BE2C (cell line): ENCODE measurements around a stretch of chr16.

DNA sequence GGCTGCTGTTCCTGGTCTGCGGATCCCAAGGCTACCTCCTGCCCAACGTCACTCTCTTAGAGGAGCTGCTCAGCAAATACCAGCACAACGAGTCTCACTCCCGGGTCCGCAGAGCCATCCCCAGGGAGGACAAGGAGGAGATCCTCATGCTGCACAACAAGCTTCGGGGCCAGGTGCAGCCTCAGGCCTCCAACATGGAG, 18.6 kb downstream of the CRISPLD2 start:
- RRBS: no CpG with 5 or more reads among the region's 6 CpGs

DNA sequence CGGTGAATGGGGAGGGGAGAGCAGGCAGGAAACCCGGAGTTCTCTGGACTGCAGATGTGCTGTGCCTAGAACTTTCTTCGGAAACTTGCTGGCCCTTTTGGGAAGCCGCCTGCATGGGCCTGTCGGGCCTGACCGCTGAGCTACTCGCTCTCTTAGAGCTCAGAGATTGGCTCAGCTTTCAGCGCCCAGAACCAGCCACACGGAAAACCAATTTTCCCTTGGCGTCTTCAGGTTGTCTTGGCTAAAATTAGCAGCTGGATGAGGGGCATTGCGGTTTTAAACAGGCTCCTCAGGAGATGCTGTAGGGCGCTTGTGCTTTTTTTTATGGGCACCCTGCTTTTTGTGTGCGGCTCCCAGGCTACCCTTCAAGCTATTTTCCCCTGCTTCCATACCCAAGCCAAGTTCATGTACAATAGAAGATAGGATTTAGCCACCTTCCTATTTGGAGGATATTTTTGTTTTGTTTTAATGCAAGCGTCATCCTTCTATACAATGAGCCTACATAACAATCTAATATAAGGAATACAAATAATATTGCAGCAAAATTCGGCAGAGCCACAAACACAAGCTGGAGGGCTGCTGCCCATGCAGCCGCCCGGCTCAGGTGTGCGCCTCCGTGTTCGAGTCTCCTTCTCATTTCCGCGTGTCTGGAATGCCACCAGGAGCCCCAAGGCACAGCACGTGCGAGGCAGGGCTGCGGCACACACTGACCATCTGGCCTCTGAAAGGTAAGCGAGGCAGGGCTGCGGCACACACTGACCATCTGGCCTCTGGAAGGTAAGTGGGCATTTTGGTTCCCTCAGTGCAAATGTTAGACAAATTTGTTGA, 37.8 kb downstream of the ZDHHC7 start:
- RRBS: no CpG with 5 or more reads among the region's 27 CpGs

DNA sequence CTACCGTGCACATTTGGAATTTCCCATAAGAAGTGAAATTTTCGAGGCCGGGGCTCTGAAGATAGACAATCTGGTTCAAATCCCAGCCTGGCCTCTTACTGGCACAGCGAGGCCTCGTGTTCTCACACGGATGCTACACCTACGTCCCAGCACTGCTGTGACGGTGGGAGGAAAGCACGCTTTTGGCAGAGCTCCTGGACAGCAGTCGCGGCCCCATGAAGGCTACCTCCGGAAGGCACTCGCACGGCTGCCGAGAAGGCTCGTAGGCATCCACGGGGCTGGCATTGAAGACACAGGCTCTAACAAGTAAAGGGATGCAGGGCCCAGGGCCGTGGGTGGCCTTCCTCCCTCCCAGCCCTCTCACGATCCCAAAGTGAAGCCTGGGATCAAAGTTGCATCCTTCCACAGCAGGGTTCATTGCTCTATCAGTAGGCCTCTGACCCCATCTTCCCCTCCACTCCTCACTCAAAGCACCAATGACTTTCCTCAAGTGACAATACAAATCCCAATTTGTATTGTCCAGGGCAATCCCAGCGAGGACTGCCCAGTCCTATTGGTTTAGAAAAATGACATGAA, 25.0 kb downstream of the ZDHHC7 start:
- RRBS: no CpG with 5 or more reads among the region's 20 CpGs

GRCh38 chr16:85010445-85011369, 628 bp downstream of the ZDHHC7 start:
- RRBS: 2% methylated on average over 8 of the region's 47 CpGs

DNA sequence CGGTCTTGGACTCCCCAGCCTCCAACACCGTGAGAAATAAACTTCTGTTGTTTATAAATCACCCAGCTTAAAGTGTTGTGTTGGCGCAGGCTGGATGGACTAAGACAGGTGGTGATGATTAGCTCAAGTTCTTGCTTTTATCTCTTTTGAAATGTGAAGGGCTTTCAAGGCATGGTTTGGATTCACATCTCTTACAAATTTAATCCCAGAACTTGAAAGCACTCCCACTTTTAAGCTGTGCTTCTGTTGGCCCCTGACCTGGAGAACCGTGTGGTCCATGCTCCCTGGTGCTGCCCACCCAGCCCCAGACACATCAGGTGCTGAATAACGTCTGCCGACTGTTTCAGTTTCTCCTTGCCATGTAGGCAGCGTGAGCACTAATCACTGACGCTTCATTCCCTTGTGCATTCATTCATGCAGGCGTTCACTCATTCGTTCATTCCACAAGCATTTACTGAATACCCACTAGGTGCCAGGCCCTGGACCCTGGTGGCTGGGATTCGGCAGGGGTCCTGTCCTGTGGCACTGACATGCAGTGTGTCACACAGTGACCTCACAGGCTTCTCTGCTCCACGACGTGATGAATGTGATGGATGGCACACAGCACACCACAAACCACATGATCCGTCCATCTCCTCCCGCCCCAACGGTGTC, 8.8 kb downstream of the CIBAR2 start:
- RRBS: no CpG with 5 or more reads among the region's 16 CpGs

- RRBS: no CpG with 5 or more reads among the region's 13 CpGs
These were observed 45.6 kb upstream of the CIBAR2 start for GRCh38 chr16:85157709-85158441.

DNA sequence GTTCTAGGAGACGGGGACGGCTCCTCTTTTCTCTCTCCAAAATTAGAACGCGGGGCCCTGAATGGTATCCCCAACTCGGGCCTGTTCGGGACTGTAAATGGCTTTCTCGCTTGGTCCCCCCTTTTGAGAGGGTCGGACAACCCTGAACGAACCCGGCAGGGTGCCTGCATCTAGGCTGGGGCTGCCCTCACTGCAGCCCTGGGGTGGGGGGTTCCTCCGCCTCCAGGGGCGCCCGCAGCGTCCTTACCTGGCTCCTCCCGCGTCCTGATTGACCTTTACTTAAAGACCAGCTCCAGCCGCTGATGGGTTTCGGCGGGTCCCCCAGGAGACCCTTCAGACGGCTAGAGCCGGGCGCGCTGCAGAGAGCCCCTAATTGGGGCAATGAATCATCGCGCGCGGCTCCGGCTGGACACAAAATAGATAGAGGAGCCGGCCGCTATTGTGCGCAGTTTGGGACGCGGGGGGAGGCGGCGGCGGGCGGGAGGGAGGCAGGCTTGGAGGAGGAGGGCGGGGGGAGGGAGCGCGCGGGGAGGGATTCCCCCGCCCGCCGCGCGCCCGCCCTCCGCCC, 56.4 kb upstream of the CIBAR2 start:
- RRBS: 1% methylated on average over 8 of the region's 48 CpGs

DNA sequence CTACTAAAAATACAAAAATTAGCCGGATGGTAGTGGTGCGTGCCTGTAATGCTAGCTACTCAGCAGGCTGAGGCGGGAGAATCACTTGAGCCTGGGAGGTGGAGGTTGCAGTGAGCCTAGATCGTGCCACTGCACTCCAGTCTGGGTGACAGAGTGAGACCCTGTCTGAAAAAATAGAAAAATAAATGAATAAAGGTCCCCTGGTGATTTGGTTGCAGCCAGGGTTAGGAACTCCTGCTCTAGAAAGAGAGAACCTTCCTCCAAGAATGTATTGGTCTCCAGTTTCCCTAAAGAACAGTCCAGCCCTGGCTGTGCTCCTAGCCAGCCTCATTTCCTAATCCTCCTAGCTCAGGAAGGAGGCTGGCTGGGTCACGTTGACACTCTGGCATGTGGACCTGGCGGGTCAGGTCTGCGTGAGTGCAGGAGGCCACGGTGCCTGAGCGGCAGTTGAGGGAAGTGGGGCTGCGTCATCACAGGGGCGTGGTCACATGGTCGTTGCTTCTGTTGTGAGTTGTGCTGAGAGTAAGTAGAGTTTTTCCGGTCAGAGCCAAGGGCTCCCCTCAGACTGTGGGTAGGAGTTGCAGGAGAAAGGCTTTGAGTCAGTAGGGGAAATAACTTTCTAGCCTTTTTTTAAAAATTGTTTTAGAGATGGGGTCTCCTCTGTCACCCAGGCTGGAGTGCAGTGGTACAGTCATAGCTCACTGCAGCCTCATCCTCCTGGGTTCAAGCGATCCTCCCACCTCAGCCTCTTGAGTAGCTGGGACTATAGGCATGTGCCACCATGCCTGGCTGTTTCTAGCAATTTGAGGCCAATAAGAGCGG, 193.9 kb upstream of the CIBAR2 start:
- RRBS: no CpG with 5 or more reads among the region's 15 CpGs

- RRBS: no CpG with 5 or more reads among the region's 20 CpGs
These were observed 198.9 kb upstream of the CIBAR2 start for GRCh38 chr16:85311037-85311635.

DNA sequence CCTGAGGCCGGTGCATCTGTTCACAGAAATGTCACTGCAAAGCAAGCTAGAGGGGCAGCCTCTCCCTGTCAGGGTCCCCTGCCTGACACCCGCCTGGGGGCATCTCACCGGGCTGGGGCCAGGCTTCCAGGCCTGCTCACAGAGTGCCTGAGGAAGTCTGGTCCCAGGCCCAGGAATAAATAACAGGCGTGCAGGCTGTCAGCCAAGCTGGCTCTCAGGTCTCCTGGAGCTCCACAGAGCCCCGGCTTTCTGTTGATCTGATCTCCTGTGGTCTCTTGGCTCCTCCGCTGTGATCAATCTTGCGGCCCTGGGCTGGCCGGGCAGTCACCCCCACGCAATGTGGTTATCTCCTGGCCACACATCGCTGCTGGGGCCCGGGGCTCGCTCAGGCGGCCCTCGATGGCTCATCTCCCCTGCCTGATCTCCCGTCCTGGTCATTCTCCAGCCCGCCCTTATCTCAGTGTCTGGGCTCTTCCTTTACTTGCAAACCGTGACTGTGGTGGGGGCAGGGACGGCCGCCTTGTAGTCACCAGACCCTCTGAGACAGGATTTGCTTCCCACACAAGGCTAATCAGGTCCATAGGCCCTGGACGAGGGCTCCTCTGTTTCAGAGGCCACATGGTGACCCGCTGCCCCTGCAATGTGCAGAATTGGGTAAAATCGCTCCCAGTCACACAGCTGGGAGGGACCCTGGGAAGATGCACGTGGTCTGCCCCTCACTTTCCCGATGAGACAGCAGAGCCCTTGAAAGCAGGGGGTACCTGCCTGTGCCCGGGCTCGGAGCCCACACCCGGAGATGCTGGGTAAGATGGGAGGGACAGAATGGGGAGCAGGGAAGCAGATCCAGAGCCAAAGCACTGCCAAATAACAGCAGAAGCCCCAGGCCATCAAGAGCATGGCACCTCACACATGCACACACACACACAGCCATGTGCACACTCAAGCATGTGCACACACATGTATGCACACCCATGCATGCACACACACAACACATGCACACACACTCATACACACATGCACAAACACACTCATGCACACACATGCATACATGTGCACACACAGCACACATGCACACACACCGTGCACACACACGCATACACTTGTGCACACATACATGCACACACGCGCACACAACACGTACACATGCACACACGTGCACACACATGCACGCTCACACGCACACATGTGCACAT, 230.9 kb upstream of the GSE1 start:
- RRBS: 1% methylated on average over 10 of the region's 35 CpGs

GRCh38 chr16:85448119-85448296, 165.1 kb upstream of the GSE1 start:
- RRBS: no CpG with 5 or more reads among the region's 5 CpGs

DNA sequence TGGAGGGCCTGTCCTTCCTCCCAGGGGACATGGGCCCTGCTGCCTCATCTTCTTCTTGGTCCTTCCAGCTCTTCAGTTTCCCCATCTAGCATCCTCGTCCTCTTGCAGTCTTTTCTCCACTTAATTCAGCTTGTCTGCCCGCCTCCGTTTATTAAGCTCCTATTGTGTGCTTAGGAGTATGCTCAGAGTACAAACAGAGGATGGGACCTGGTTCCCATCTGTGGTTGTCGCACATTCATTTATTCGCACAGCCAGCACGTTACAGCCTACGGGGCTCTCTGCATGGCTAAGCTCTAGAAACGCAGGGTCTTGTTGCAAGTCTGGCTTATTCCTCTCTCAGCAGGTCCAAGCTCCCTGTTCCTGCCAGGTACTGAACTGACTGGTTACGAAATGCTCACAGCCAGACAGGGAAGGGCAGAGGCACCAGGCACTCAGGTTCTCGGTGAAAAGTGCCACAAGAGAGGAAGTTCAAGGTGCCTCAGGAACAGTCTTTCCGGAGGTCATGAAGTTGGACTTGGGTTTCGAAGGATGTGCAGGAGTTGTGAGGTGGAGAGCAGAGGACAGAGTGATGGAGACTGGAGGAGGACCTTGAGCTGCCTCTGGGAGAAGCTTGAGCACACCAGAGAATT, 124.8 kb upstream of the GSE1 start:
- RRBS: 95% methylated on average over 2 of the region's 12 CpGs

- RRBS: 38% methylated on average over 3 of the region's 27 CpGs
These were observed 120.9 kb upstream of the GSE1 start for GRCh38 chr16:85491938-85492827.

DNA sequence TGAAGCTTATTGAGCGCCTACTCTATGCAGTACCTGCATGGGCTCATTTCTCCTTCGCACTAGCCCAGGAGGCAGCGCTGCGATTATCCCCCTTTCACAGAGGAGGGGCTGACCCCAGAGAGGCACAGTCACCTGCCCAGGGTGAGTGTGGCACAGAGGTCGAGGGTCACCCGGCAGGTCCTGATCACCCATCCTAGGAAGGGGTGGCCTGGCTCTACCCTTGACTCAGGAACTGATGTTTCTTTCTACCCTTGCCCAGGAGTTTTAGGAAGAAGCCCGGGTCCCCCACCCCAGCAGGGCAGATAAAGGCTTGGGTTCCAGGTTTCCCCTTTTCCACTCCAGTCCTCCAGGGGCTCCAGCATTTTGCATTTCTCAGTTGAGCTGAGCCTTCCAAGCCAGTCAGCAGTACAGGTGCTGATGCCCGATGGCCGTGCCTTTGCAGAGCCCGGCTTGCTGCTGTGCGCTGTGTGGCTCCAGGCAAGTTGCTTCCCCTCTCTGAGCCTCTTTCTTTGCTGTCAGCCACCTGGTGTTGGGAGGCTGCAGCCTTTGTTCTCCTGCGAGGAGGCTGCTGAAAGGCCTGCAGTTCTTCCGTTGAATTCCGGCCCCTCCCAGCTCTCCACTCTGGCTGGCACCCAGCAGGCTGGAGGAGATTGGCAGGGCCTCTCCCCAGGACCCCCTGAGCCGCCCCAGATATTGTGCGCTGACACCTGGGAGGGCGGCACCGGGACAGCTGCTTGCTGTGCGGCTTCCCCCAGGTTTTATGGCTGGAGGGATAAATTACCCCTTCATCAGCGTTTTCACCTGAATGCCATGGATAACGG, 35.4 kb upstream of the GSE1 start:
- RRBS: 89% methylated on average over 2 of the region's 21 CpGs

- RRBS: no CpG with 5 or more reads among the region's 9 CpGs
These were observed 18.0 kb upstream of the GSE1 start for GRCh38 chr16:85595054-85595575.

DNA sequence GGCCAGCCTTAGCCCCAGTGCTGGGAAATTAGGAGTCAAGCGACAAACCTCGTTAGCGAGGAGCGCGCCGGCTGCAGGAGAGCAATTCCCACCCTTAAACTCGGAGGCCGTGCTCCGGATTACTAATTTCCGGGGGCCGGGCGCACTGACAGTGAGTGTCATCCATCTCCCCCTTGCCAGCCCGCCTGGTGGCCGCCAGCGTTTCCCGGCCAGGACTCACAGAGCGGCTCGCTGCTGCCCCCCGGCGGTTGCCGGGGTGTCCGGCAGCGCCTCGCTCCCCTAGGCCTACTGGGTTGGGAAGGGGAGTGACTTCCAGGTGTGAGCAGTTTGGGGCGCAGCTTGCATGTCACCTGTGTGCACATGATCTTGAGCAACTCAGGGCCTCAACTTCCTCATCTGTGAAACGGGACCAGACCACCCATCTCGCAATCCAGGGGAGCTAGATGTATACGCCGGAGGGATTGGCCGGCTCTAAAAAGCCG, 2.6 kb upstream of the GSE1 start:
- RRBS: under 1% methylated on average over 9 of the region's 31 CpGs

DNA sequence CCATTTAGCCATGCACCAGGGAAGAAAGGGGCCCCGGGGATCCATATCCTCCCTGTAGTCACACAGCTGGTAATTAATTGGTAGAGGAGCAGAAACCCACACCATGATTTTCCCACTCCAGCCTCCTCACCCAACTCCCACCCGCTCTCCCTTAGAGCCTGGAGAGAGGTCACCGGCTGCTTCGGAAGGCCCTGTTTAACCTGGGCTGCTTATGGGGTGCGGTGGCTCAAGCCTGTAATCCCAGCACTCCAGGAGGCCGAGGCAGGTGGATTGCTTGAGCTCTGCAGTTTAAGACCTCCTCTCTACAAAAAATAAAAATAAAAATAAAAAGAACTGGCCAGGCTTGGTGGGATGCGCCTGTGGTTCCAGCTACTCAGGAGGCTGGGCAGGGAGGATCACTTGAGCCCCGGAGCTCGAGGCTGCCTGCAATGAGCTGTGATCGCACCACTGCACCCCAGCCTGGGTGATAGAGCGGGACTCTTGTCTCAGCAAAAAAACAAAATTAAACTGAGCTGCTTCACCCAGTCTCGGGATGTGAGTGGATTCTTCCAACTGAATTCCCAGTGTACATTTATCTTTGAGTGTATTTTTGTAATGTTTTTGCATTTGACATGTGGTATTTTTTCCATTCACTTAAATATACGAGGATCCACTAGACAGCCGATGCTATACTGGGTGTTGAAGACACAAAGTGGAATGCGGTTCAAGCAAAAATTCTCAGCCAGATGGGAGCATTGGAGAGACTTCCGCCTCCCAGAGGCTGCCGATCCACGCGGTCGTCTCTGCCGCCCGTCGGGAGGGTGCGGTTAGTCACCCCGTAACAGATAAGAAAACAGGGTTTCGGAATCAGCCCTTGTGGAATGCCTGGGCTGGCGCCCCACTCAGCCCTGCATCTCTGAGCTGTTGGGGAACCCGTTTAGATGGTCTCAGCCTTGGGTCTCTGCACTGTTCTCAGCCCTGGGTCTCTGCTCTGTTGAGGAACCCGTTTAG, 7.0 kb downstream of the GSE1 start:
- RRBS: no CpG with 5 or more reads among the region's 29 CpGs

DNA sequence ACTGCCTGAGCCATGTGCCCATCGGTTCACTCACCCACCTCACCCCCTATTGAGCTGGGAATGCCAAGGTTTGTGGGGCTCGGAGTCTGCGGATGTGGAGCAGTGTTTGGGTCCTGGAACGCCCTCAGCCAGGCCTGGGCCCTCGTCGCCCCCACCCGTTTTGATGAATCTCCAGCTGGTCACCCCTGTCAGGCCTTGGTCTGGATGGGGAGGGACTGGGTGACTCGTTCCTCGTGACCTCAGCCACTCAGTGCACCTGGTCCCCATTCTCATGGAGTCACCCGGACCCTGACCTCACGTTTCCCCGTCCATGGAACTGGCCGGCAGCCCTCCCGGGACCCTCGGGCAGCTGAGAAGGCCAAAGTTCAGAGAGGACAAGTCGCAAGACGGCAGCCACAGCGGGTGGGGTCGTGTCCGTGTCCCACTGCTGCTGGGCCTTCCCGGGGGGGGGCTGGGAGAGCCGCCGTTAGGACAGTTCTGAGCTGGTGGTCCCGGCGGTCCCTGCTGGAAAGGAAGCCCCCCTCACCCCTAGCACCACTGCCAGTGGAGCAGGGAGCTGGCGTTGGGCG, 23.2 kb downstream of the GSE1 start:
- RRBS: 81% methylated on average over 11 of the region's 27 CpGs

GRCh38 chr16:85639469-85639971, 26.4 kb downstream of the GSE1 start:
- RRBS: no CpG with 5 or more reads among the region's 24 CpGs

DNA sequence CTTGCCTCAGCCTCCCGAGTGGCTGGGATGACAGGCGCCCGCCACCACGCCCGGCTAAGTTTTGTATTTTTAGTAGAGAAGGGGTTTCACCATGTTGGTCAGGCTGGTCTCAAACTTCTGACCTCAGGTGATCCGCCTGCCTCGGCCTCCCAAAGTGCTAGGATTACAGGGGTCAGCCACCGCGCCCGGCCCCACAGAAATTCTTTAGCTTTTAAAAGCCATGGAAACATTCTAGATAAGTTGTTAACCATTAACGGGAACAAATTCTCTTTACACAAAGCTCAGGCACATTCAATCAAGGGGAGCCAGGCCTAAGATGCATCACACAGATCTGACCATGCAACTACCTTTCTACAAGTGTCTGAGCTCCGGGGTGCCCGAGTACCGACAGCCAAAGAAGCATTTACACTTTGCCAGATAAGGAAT, 1.1 kb downstream of the EMC8 start:
- RRBS: no CpG with 5 or more reads among the region's 14 CpGs